ENCODE measurements around the gene CAMKMT.

GRCh38 chr2:44103339-44103661, 65.4 kb upstream of the PPM1B start:
- PRO-cap, result no peak
- RAMPAGE, long total RNA, 2 experiments, result no peak in any of the 2 experiments

- PRO-cap, result bidirectional peak, plus-strand start at chr2:44167955, minus-strand start at chr2:44168018; unidirectional peak, minus-strand start at chr2:44168274; unidirectional peak, minus-strand start at chr2:44168363; unidirectional peak, minus-strand start at chr2:44168475; bidirectional peak, plus-strand start at chr2:44168877, minus-strand start at chr2:44168499
- RAMPAGE, long total RNA, 2 experiments, result no peak in any of the 2 experiments
These were observed 729 bp upstream of the PPM1B start for GRCh38 chr2:44167665-44168627.

DNA sequence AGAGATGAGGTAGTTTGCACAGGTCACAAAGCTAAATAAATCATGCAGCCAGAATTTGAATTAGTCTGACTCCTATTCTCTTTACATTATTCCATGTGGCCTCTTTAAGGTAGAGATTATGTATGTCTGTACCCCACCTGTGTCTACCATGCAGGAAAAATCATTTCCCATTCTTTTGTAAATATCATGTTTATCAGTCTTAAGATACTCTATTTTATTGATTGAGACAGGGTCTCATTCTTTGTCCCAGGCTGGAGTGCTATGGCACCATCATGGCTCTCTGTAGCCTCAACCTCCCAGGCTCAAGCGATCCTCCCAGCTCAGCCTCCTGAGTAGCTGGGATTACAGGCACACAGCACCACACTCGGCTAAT, 52.7 kb upstream of the SLC3A1 start:
- PRO-cap, result no peak
- RAMPAGE, long total RNA, 2 experiments, result no peak in any of the 2 experiments

DNA sequence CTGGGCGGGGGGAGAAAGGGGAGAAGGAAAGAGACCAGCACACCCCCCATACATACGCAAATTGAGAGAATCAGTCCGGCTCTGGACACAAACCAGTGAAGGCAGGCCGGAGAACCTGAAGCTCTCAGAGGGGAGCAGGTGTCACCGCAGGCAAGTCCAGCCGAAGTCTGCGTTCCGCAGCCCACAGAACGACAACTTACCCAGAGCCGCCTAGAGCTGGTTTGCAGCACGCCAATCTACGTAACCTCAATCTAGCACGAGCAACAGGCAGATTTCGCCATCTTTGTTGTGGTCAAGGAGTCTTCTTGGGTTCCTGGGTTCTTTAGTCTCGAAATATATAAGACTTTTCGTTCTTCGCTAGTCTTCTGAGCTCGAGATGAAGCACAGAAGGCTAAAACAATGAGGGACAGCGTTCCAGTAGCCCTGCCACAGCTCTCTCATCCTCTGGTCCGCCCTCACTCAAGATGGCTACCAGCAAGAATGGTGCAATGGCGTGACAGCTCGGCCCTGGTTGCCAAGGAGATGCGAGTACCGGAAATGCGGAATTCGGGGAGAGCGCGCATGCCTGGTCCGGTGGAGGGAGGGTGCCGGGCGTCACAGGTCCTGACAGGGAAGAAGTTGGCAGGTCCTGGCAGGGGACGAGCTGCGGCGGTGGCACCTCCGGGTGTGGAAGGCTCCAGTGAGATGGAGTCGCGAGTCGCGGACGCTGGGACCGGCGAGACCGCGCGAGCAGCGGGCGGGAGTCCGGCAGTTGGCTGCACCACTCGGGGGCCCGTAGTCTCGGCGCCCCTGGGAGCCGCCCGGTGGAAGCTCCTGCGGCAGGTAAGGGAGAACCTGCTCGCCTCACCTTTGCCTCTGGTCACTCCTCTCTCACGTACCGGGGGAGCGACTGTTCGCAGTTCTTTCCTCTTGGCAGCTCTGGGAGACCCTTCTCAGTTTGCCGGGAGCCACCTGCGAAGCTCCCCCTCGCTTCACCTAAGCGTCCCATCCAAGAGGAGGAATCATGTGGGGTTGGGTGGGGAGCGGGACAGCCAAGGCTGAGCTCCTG, at the start of gene CAMKMT:
CAMKMT (plus strand) TSS at position 624 of the 1,048 bp plus-strand sequence.
- PRO-cap, result bidirectional peak, plus-strand start at position 624 of the sequence, minus-strand start at position 169 of the sequence
- RAMPAGE, long total RNA, 2 experiments, result start-site peak on the plus strand in 2 of 2 experiments, centred at positions 638 to 645 of the sequence, 27 to 48 reads per replicate; start-site peak on the minus strand in 2 of 2 experiments, centred at positions 193 to 456 of the sequence, 53 to 598 reads per replicate

GRCh38 chr2:44399514-44399934, 37.8 kb downstream of the CAMKMT start:
- PRO-cap, result no peak
- RAMPAGE, long total RNA, 2 experiments, result no peak in any of the 2 experiments

- PRO-cap, result no peak
- RAMPAGE, long total RNA, 2 experiments, result no peak in any of the 2 experiments
These were observed 141.9 kb downstream of the CAMKMT start for GRCh38 chr2:44503639-44504130.

- PRO-cap, result no peak
- RAMPAGE, long total RNA, 2 experiments, result no peak in any of the 2 experiments
These were observed 233.2 kb upstream of the SIX3 start for GRCh38 chr2:44708272-44708813.

GRCh38 chr2:44806504-44806794, 135.1 kb upstream of the SIX3 start:
- PRO-cap, result no peak
- RAMPAGE, long total RNA, 2 experiments, result no peak in any of the 2 experiments

DNA sequence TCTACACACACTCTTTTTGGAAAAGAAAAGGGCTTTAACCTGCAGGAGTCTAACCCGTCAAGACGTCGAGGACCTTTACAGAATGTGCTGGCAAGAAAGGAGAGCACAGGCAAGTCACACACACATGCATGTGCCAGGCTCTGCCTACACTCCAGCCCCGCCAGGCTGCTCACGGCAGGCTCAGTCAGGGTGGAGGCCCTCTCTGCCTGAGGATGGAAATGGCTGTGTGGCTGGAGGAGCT, 10.2 kb downstream of the SIX3 start:
- PRO-cap, result no peak
- RAMPAGE, long total RNA, 2 experiments, result no peak in any of the 2 experiments

GRCh38 chr2:45170220-45170714, 161.0 kb upstream of the SIX2 start:
- PRO-cap, result no peak
- RAMPAGE, long total RNA, 2 experiments, result no peak in any of the 2 experiments

DNA sequence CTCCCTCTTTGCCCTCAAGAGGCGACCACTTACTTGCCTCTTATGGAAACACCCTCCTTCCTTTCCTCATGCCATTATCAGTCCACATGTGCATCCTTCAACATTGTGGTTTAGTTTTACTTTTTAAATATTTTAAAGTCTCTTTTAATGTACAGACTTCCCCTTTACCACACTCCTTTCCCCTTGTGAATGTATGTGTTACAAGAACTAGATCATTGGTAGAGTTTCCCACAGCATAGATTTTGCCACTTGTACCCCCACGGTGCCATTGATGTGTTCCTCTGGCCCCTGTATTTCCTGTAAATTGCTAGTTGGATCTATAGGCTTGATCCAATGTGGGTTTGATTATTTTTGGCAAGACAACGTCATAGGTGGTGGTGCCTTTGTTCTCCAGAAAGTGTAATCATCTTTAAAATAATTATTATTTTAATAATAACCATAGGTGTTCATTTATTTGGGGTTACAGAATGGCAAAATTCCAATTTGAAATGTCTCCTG, 202.5 kb upstream of the SIX2 start:
- PRO-cap, result no peak
- RAMPAGE, long total RNA, 2 experiments, result no peak in any of the 2 experiments

- PRO-cap, result no peak
- RAMPAGE, long total RNA, 2 experiments, result no peak in any of the 2 experiments
These were observed 27.0 kb downstream of the SRBD1 start for GRCh38 chr2:45583971-45584517.

- PRO-cap, result no peak
- RAMPAGE, long total RNA, 2 experiments, result no peak in any of the 2 experiments
These were observed 7.9 kb upstream of the PRKCE start for GRCh38 chr2:45643484-45644109.

GRCh38 chr2:45692235-45692713, 40.8 kb downstream of the PRKCE start:
- PRO-cap, result no peak
- RAMPAGE, long total RNA, 2 experiments, result no peak in any of the 2 experiments

GRCh38 chr2:45786808-45787368, 135.4 kb downstream of the PRKCE start:
- PRO-cap, result no peak
- RAMPAGE, long total RNA, 2 experiments, result no peak in any of the 2 experiments

DNA sequence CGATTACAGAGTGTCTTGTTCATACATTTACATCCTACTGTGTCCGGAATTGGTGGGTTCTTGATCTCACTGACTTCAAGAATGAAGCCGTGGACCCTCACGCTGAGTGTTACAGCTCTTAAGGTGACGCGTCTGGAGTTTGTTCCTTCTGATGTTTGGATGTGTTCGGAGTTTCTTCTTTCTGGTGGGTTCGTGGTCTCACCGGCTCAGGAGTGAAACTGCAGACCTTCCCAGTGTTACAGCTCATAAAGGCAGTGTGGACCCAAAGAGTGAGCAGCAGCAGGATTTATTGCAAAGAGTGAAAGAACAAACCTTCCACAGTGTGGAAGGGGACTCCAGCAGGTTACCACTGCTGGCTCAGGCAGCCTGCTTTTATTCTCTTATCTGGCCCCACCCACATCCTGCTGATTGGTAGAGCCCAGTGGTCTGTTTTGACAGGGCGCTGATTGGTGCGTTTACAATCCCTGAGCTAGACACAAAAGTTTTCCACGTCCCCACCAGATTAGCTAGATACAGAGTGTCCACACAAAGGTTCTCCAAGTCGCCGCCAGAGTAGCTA, 265.3 kb downstream of the PRKCE start:
- PRO-cap, result no peak
- RAMPAGE, long total RNA, 2 experiments, result no peak in any of the 2 experiments

DNA sequence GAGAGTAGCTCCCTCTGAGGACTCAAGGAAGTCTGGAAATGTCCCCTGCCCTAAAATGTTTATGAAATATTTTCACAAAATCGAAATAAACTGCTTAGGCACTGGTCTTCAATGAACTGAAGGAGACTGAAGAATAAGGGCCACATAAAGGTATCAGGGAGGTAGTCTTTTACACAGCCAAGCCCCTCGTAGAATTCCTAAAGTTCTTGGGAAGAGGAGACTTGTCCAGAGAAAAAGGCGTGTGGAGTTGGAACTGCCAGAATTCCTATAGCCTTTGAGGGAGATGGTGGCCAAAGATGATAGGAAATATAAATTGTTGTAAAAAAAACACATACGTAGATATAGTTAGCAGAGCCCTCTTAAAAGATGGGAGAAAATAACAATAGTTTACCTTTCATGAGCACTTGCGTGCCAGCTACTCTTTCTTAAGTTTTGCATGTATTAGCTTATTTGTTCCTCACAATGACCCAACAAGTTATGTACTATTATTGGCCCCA, 269.6 kb downstream of the PRKCE start:
- PRO-cap, result no peak
- RAMPAGE, long total RNA, 2 experiments, result no peak in any of the 2 experiments

- PRO-cap, result no peak
- RAMPAGE, long total RNA, 2 experiments, result no peak in any of the 2 experiments
These were observed 229.4 kb upstream of the EPAS1 start for GRCh38 chr2:46067696-46068411.

GRCh38 chr2:46273208-46273520, 24.0 kb upstream of the EPAS1 start:
- PRO-cap, result no peak
- RAMPAGE, long total RNA, 2 experiments, result no peak in any of the 2 experiments

DNA sequence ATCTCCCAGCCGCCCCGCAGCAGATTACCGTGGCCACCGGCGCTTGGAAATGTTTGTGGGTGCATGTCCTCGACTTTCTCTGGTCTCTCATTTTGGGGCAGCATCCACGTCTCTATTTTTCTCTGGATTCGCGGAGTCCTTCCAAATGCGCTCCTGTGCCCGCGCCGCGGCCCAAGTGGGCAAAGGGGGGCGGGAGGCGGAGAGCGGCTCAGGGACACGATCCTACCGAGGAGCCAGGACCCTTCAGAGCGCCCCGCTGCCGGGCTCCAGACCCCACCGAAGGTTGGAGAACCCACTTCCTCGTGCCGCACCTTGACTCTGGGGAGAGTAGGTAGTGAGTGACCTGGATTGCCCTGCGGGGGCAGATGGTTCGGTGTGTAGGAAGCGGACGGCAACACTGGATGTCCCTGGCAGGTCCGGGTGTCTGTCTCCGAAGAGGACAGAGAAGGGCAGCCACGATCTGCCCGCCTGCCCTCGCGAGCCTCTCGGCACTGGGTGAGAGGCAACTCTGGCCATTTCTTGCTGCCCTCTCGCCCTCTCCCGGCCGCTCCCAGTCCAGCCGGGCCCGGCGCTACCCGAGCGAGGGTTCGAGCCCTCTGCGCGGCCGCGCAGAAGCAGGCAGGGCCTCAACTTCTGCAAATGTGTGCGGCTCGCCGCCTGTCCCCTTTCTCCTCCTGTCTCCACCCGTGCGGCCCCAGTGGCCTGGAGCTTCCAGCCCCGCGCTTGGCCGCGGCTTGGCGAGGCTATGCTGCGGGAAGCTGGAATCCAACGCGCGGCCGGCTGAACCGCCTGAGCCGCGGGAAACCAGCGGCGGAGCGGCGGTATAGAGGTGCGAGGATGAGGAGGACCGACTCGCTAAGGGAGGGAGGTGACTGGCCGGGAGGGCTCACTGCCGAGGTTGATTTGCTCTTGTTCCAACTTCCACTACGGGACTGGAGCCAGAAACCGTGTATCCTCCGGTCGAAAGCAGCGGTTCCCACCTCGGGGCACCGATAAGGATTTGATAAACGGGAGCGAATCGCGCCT, 1.3 kb downstream of the EPAS1 start:
- PRO-cap, result bidirectional peak, plus-strand start at position 364 of the sequence, minus-strand start at position 156 of the sequence
- RAMPAGE, long total RNA, 2 experiments, result no peak in any of the 2 experiments

All from prostate gland (tissue), 2 donors.